Cardiac muscle cell (in vitro differentiated cells and primary cell): ENCODE data around the genes BARD1 and MARCHF4.

- RAMPAGE, long total RNA: start-site peak on the plus strand at chr2:214810206-214810263, 5 and 7 reads in 2 replicates
- RRBS: 4% methylated on average over 32 of the region's 113 CpGs
Measured at GRCh38 chr2:214809329-214810431, at the start of gene BARD1. Gene BARD1 (minus strand): TSS chr2:214809683.

- RAMPAGE, long total RNA: no peak
- RRBS: no CpG with 5 or more reads among the region's 4 CpGs
Measured at GRCh38 chr2:215105556-215106023, 32.8 kb downstream of the ABCA12 start.

DNA sequence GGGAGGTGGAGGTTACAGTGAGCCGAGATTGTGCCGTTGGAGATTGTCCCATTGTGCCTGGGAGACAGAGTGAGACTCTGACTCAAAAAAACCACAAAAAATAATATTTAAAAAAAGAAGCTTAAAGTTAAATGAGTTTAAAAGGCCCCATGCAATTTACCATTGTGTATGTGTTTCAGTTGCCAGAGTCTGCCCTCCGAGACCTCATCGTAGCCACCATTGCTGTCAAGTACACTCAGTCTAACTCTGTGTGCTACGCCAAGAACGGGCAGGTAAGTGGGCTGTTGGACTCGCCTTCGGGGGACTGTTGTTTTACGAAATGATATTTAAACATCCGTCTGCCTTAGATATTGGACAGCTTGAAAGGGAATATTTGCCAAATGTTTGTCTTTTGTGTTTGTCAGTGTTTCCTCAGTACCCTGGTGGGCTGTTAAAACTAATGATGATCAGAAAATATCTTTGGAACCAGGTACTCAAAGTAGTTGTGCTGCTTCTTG, 32.8 kb downstream of the ATIC start:
- RAMPAGE, long total RNA: no peak
- RRBS: no CpG with 5 or more reads among the region's 10 CpGs

GRCh38 chr2:215378134-215378520, 57.7 kb downstream of the FN1 start:
- RAMPAGE, long total RNA: no peak
- RRBS: no CpG with 5 or more reads among the region's 2 CpGs

- RAMPAGE, long total RNA: no peak
- RRBS: no CpG with 5 or more reads among the region's 7 CpGs
Measured at GRCh38 chr2:215382014-215382530, 53.8 kb downstream of the FN1 start.

- RAMPAGE, long total RNA: no peak
- RRBS: no CpG with 5 or more reads among the region's 7 CpGs
Measured at GRCh38 chr2:215383798-215384308, 52.0 kb downstream of the FN1 start.

- RAMPAGE, long total RNA: no peak
- RRBS: no CpG with 5 or more reads among the region's 3 CpGs
Measured at GRCh38 chr2:215412569-215413044, 23.3 kb downstream of the FN1 start.

DNA sequence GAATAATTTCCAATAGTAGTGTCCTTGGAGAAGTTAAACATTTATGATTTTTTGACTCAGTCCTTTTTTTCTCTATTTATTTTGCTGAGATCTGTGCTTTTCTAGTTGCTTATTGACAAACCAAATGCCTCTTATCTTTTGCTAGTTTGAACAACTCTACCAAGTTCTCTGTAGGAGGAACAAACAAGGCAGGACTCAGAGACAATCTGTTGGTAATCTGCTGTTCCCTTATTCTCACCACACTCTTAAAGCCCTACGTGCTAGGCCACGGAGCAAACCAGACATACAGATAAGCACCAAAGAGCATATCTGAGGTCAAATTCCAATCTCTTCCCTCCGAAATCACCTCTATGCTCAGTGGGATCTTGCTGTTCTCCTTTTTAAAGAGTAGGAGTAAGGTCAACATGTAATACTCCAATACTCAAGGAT, 18.5 kb downstream of the FN1 start:
- RAMPAGE, long total RNA: no peak
- RRBS: no CpG with 5 or more reads among the region's 3 CpGs

- RAMPAGE, long total RNA: no peak
- RRBS: no CpG with 5 or more reads among the region's 6 CpGs
Measured at GRCh38 chr2:215424898-215425473, 10.9 kb downstream of the FN1 start.

DNA sequence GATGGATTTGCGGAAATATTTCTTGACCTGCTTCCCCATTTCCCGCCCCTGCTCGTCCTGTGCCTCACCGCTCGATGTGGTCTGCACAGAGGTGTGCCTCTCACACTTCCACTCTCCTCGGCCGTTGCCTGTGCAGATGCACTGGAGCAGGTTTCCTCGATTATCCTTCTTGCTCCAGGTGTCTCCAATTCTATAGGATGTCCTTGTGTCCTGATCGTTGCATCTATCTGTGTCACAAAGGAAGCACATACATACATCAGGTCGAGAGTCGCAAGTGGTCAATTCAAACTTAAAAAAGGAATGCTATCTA, 7.8 kb downstream of the FN1 start:
- RAMPAGE, long total RNA: no peak
- RRBS: no CpG with 5 or more reads among the region's 11 CpGs

DNA sequence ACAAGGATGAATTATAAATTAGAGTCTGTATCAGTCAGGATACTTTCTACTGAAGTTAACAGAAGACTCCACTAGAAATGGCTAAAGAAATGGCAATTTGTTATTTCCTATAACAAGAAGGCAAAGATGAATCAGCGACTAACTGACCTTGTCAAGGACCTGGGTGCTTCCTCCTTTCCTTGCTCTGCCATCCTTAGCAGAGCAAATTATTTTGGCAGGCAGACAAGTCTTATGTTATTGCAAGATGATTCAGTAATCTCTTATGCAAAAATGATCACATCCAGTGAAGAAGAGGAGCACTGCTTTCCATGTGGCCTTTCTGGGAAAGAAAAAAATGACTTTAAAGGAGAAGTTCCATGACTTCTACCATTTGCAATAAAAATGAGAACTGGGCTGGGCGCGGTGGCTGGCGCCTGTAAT, 265.0 kb upstream of the FN1 start:
- RAMPAGE, long total RNA: no peak
- RRBS: no CpG with 5 or more reads among the region's 4 CpGs

- RAMPAGE, long total RNA: no peak
- RRBS: no CpG with 5 or more reads among the region's 6 CpGs
Measured at GRCh38 chr2:215830186-215830804, 183.1 kb downstream of the MREG start.

DNA sequence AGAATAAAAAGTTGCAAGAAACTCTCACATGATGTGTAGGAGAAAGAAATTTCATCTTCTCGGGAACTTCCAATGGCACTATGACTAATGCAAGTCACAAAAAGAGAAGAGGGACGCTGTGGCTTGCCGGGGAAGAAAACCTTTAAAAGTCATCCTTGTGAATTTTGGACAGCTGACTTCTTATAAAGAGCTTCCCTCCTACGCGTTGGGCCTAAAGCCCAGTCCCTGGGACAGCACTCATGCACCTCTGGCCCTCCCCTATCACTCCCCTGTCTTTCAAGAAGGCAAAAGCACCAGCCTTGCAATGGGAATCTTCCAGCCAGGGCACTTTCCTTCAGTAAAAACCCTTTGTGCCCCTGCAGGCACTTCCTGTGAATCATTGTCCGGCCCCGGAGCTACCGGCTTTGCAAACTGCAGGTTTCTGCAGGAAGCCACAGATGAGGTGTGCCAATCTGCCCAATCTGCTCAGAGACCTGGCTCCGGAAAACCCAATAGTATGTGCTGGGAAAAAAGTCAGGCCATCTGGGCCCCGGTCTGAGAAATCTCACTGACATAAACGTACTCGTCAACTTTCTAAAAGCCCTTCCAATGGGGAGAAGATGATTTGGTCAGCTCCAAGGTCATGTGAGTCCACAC, 7.1 kb downstream of the MREG start:
- RAMPAGE, long total RNA: no peak
- RRBS: 16% methylated on average over 2 of the region's 12 CpGs

DNA sequence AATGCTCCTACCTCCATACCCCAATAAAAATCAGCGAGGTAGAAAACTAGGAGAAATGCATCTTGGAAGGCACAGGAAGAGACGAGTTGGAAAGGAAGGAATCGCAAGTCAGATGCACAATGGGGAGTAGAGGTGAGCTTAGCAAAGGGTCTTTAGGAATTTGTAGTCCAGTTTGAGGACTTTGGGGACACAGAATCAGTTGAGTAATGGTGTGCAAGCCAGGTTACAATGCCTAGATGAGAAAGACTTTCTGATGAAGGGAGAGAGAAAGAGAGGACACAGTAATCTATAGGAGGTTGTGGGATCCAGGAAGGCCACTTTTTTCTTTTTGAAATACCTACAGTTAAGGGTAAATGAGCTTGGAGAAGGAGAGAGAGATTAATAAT, 35.8 kb downstream of the XRCC5 start:
- RAMPAGE, long total RNA: no peak
- RRBS: no CpG with 5 or more reads among the region's 3 CpGs

DNA sequence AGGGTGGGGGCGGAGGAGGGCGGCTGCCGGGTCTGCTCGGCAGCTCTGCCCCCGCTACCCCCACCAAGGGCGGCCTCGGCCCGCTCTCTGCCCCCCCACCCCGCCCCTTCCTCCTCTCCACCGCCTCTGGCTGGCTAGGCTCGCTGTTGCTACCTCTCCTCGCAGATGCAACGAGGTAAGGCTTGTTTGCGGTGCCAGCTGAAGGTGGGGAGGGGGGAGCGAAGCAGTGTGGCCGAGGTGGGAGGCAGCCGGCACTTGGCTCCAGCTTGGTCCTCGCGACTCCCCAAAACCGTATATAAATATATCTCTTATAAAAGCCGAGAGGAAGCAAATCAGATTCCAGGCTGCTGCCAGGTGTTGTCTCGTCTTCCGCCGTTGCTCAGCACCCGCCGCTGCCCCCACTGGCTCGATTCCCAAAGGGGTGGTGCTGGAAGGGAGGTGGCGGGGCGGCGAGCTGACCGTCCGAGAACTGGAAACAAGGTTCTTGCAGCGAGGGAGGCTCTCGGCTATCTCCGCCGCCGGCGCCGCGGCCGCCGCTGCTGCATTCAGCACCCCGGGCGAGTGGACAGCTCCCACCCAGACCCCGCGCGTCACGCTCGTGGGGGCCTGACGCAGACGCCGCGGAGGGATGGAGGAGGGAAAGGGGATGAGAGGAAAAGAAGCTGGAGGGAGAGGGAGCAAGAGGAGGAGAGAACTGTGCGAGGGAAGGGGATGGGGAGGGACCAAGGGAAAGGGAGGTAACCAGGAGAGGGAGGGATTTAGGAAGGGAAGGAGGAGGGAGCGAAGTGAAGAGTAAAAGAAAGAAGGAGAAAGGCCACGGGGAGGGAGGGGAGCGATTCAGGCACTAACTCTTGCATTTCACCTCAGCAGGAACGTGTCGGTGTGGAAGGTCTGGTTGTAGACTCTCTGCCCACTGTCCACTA, at the start of gene MARCHF4:
Gene MARCHF4, minus strand, starts transcription at position 698 of the 923 bp plus-strand sequence.
- RAMPAGE, long total RNA: no peak
- RRBS: 7% methylated on average over 7 of the region's 59 CpGs

GRCh38 chr2:216492204-216492656, 6.4 kb upstream of the RPL37A start:
- RAMPAGE, long total RNA: no peak
- RRBS: no CpG with 5 or more reads among the region's 5 CpGs

GRCh38 chr2:216498087-216498579, 511 bp upstream of the RPL37A start:
- RAMPAGE, long total RNA: no peak
- RRBS: 0% methylated on average over 1 of the region's 13 CpGs

- RAMPAGE, long total RNA: no peak
- RRBS: no CpG with 5 or more reads among the region's 8 CpGs
Measured at GRCh38 chr2:216539788-216540582, 41.3 kb downstream of the RPL37A start.

DNA sequence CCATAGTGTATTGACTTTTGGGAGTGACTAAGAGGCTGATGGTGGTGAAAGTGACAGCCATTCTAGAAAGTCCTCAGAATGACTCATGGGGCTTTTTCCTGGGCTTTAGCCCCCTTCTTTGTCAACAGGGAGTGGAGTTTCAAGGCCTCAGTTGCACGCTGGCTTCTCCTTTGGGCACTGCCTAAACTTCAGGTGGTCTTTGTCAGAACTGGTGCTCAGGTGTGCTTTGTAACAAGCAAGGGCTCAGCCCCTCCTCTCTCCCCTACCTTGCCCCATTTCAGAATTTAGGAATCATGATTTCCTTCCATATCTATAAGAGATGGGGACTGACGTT, 61.3 kb upstream of the IGFBP2 start:
- RAMPAGE, long total RNA: no peak
- RRBS: no CpG with 5 or more reads among the region's 2 CpGs

DNA sequence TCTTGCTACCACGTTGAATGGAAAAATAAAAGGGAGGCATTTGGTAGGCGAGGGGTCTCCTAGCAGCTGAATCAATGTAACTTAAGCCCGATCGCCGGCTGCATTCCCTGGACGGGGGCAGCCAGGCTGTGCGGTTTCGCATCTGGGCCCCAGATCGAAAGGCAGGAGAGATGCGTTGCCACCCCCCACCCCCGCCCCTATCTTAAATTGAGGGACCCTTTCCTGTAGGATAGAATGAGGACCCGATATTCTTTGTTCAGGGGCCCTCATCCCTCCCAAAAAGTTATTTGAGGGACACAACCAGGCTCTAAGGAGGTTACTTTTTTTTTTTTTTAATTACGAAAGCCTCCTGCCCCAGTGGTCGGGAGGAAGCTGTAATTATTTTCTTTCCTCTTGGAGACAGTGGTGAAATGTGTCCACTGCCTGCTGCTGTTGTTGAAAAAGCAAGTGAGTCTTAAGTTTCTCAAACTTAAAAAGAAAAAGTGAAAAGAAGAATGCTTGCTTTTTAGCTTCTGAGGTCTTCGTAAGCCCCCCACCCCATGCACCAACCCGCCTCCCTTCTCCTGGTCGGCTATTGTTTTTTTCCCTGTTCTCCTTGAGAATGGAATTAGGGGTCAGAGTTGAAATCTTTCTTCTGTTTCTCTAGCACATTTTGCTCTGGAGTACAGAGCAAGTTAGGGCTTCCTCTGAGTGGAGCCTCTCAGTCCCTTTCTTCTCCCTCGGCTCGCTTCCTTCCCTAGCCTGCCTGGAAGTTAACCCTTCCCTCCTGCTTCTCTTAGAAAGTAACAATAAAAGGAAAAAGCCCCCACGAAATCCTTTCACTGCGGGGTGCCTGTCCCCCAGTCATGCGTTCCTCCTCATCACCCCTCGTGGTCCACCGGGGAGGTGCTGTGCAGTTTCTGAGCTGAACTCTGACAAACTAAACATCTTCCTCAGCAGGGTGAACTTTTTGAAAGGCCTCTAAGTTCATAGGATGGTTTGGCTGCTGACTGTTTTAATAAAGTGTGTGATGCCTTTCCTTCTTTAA, 1.7 kb downstream of the IGFBP2 start:
- RAMPAGE, long total RNA: no peak
- RRBS: no CpG with 5 or more reads among the region's 24 CpGs